Measurements from ENCODE around the gene PLEKHH2.

- PRO-cap: no peak
Measured at GRCh38 chr2:43107083-43107480, 119.3 kb downstream of the ZFP36L2 start.

DNA sequence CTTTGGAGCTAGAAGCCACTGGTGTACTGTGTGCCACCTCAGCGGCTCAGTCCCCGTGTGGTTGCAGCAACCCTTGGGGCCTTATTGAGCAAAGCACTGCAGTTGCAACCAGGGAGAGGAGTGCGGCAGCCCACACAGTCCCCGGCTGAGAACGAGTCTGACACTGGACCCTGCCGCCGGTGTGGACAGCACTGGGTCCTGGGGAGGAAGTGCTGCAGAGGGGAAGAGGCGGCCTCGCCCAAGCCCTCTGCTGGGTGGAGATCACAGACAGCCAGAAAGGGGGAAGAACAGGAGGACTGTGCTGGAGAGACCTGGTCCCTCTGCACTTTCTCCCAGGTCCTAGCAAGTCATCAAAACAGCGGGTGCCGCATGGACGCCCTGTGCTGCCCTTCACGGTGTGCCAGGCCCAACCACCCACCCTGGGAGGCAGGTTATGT, 98.7 kb downstream of the ZFP36L2 start:
- PRO-cap: no peak

DNA sequence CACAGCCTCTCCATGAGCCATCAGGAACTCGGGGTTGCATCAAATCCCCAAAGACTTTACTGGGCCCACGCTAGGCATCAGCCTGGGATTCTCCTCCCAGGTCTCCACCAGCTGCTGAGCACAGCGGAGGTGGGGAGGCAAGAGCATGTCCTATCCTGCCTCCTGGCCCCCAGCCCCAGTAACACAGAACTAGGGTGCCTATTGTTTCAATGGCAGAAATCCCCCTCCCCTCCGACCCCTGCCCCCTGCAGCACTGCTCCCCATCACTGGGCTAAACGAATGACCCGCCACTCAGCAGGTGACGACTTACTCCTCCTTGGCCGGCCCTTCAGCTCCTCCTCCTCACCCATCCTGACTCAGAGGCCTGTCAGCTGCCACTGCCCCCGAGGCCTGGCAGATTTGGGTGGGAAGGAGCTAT, 68.4 kb downstream of the ZFP36L2 start:
- PRO-cap: no peak

GRCh38 chr2:43161530-43162271, 64.7 kb downstream of the ZFP36L2 start:
- PRO-cap: no peak

DNA sequence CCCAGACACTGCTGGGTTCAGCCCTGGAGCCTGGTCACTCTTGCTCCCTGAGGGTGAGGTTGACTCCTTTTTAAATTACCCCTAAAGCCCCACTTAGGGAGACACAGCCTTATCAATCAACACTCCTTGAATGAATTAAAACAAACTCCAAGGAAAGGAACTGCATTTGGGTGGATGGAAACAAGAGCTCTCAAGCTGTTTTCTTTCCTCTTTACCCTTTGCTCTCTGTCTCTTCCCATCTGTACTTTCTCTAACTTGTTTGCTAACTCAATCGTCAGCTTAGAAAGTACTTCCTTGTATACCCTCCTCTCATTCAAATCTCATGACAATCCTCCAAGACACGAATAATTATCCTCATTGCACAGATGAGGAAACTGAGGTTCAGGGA, 32.8 kb downstream of the ZFP36L2 start:
- PRO-cap: no peak

DNA sequence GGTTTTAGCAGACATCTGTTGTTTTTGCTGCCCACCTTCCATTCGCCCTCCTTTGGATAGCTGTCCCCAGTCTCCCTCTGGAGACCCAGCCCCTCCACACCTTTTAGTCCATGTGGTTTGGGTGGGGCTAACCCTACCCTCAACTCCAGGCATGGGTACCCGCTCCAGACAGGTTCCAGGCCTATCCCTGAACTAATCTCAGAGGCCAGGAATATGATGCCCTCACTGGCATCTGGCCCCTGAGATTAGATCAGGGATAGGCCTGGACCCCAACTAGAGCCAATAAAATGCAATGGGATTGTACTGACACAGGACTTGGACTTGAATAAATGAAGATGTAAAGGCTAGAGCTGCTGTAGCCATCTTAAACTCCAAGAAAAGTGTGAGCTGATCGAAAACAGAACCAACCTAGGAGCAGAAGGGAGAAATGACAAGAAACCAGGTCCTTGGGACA, 27.5 kb upstream of the ZFP36L2 start:
- PRO-cap: no peak

GRCh38 chr2:43267341-43267897, 41.0 kb upstream of the ZFP36L2 start:
- PRO-cap: no peak

DNA sequence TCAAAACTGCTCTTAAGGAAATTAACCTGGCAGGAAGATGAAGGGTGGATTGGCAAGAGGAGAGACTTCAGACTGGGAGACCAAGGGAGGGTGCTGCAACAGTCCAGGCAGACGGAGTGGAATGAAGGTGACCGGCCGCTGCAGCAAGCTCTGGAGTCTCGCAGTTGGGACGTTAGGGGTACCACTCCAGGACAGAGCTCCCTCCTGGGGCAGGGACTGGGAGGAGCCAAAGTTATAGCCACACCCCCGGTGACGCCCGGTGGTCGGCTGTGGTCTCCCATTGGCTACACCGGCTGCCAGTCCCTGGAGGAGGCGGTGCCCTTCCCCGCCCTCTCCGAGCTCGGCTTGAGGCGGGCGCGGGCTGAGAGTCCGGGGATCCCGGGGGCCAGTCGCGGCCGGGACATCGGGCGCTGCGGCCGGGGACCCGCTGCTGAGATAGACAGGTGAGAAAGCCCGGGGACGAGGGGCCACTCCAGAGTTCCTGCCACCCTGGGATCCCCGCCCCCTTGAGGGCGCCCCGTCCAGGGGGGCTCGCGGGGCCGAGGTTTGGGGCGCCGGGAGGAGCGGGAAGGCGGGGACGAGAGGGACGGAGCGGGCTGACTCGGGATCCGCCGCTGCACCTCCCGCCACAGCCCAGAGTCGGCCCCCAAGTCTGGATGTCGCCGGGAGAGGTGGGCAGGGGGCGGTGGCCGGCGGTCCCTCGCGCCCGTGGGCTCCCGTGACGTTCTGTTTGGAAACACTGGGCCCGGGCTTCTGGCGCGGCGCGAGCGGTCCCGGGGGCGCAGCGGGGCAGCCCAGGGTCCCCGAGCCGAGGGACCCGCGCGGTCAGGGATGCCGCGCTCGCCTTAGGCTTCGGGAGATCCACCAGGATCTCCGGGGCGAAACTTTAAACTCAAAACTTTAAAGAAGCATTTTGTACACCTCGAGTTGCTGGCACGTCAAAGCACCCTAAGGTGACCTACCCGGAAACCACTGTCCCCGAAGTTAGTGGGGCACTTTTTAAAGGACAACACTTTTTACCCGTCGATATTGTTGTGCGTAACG, at the start of gene PLEKHH2:
PLEKHH2 (plus strand) TSS at position 324 of the 1,044 bp plus-strand sequence.
- PRO-cap: bidirectional peak, plus-strand start at position 388 of the sequence, minus-strand start at position 123 of the sequence

DNA sequence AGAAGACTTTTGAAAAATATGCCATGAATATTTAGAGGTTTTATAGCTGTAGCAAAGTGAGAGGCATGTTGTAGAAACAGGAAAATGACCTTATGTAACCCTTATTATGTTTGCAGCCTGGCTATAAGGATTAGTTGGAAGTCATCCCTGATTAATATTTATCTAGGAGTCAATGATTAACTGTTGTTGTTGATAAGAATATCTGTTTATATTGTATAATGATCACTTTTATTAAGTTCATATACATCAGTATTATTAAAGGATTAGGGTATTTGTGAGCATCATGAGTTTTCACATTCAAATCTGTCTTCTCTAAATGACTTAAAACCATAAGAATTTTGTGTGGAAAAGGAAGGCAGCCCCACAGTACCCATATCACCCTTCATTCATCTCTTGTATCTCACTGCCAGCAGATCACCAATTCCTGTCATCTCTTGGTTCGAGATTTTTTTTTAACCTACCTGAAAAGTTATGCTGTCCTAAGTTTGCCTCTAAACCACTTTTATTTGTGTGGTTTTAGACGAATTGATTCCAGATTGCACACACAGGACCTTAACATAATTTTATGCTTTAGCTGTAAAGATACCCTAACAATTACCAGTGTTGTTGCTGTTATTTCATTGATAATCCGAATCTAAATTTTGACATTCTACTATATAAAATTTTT, 32.1 kb downstream of the ABCG5 start:
- PRO-cap: no peak

DNA sequence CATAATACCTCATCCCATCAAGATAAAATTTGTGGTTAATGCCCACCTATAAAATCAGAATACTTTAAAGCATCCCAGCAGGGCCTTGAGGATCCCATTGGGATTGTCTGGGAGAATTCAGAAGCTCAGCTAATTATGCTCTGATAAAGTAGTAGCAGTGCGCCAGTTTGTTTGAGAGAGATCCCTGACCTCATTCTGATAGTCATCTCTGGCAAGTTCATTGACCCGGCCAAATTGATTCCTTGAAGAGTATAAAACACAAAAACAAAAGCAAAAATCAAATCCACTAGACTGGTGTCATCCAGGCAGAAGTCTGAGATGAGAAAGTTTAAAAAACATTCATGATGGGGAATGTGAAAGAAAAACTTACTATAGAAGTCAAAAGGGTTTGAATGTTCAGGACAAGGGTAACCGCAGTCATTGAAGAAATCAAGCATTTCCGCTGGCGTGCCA, 14.1 kb downstream of the ABCG5 start:
- PRO-cap: no peak

- PRO-cap: no peak
Measured at GRCh38 chr2:43960448-43961081, 35.2 kb downstream of the LRPPRC start.

DNA sequence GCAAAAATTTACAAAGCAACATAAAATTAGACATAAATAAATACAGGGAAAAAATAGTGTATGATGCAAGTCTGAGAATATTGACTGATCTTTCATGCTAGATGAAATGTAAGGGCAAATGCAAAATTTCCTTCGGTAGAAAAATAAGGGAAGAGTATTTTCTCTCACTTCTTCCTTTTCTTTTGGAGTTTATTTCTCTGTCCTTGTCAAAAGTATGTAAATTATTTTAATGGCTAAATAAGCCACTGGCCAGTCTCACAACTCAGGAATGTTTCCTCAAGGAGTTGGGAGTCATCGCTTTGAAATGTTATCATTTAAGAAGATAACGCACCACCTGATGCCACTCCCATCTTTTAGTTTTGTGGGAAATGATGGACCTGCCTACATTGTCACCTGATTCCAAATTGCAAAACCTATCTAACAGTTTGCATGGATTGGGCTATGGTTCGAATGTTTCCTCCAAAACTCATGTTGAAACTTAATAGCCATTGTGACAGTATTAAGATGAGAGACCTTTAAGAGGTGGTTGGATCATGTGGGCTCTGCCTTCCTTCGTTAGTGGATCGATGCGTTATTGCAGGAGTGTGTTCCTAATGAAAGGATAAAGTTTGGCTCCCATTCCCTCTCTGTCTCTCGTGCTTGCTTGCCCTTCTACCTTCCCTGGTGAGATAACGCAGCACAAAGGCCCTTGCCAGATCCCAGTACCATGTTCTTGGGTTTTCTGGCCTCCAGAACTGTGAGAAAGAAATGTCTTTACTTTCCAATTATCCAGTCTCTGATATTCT, 32.4 kb upstream of the PPM1B start:
- PRO-cap: no peak

- PRO-cap: no peak
Measured at GRCh38 chr2:44218455-44218783, 49.7 kb downstream of the PPM1B start.

DNA sequence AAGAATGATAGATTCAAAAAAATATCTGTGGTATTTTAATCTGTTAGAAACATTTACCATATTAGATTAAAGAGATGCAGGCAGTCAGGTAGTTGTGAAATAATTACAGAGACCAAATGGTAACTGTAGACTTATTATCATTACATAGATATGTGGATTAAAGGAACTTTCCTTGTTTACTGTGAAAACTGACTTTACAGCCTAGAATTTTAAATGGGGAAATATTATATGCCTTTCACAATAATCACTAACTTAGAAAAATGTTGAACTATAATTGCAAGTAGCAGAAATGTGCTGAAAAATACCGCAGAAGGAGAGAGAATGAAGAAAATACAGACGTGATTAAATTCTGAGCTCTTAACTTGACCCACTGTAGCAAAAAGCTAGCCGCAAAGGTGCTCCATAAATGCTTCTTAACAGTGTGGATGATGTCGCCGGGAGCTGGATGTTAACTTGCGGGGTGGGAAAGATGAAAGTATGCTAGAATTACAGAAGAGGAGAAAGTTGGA, 52.4 kb downstream of the PPM1B start:
- PRO-cap: no peak

- PRO-cap: no peak
Measured at GRCh38 chr2:44291322-44291624, 16.0 kb downstream of the SLC3A1 start.

DNA sequence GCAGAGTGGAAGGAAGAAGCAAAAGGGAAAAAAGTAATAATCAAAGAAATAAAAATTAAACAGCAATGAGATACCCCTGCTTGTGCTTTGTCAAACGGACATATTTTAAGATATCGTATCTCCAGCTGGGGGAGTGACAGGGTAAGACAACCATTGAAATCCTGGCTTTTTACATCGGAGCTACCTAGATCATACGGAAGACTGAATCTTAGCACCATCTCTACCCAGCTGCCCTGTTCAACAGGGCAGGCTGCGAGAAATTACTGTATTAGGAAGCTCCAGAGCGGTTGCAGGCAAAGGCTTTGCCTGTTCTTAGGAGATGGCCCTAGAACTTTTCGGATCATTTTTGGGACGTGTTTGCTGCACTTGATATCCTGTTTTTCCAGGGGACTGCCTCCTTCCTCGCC, 2.1 kb upstream of the PRKCE start:
- PRO-cap: no peak

GRCh38 chr2:45652943-45653170, 1.4 kb downstream of the PRKCE start:
- PRO-cap: no peak

GRCh38 chr2:45743242-45743864, 91.9 kb downstream of the PRKCE start:
- PRO-cap: unidirectional peak, plus-strand start at chr2:45743524

DNA sequence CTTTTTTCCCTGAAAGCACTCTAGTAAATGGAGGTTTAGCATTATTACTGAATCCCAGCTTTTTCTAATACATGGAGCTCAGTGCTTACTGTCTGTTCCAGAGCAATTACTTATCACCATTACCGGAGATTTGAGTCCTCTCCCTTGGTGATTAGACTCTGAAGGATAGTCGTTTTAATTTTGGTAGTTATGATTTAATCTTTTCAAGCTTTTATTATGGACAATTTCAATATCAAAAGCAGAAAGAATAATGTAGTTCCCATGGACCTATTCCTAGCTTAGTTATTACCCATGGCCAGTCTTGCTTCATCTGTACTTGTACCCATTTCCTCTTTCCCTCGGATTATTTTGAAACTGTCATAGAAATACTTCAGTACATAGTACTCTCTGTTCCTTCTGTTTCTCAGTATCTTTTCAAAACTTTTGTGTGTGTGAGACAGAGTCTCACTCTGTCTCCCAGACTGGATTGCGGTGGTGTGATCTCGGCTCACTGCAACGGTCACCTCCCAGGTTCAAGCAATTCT, 238.6 kb downstream of the PRKCE start:
- PRO-cap: no peak

GRCh38 chr2:45936020-45936790, 284.7 kb downstream of the PRKCE start:
- PRO-cap: no peak

Data from SUDHL5 (cell line).